ENCODE data around the genes WDR12 and NBEAL1.

- RRBS: no CpG with 5 or more reads among the region's 4 CpGs
Observed at GRCh38 chr2:202297105-202297540, 31.6 kb downstream of the NOP58 start.

- RRBS: no CpG with 5 or more reads among the region's 18 CpGs
Observed at GRCh38 chr2:202376998-202377167, 756 bp downstream of the BMPR2 start.

DNA sequence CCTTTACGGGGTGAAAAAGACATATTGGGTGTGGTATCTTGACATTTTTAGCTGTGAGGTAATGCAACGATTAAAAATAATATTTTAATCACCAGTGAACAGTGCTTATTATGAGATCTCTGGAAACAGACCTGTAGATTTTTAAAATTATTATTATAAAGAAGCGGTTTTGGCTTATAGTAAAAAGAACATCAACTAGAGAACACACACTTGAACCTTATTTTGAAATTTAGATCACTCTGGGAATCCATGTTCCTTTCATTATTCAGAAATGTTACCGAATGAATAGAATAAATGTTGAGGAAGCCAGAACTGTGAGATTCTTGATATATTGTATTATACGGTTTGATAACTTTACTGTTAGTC, 1.6 kb downstream of the BMPR2 start:
- RRBS: no CpG with 5 or more reads among the region's 5 CpGs

GRCh38 chr2:202395792-202396574, 19.9 kb downstream of the BMPR2 start:
- RRBS: no CpG with 5 or more reads among the region's 5 CpGs

GRCh38 chr2:202911493-202912428, at the start of gene WDR12:
Gene WDR12 (minus strand): TSS chr2:202911673.
- RRBS: 1% methylated on average over 6 of the region's 47 CpGs

GRCh38 chr2:203014298-203015060, at the start of gene NBEAL1:
Gene NBEAL1 (plus strand): TSS chr2:203014875.
- RRBS: 2% methylated on average over 11 of the region's 55 CpGs

DNA sequence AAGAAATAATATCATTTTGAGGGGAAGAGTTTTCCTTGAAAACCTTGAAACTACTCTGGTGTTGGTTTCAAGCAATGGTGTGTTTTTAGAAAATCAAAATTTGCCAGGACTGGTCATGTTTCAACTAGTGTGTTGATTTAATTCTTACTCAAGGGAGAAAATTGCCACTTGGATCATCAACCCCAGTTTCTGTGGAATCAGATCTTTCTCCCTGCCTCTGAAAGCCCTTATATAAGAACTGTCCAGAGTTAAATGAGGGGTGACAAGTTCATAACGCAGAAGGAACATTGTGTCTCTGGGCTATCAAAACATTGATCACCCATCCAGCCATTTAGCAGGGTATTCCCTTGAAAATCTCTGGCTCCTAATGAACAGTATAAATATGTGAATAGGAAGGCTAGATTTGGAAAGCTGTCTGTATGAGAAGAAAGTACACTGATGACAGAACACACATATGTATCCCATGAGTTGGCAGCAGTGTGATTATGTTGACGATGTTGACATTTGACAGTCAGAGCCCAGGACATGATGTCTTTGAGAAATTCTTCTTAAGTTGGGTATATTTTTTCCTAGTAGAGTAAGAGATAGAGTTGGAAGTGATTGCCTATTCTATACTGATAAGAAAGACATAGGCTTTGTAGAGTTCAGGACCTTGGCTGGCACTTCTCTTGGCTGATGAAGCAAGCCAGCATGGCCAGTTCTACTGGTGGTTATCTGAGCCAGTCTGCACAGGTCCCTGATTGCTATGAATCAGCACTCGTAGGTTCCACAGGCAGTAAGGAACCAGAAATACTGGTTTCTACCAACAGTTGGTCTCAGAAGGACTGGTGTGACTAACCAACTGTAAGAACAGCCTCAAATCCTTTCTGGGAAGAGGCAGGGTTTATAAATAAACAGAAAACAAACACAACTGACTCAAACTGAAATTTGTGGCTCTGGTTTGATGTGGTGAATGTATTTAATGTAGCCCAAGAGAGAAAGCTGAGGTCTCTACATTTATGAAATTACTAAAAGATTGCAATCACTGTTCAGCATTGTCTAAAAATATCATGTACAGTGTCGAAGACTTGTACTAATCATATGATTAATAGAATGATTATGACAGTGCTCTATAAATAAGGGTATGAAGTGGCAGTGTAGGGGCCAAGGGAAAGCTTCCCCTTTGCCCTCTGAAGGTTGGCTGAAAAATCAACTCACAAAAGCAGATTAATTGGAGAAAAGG, 43.8 kb upstream of the RAPH1 start:
- RRBS: no CpG with 5 or more reads among the region's 4 CpGs

DNA sequence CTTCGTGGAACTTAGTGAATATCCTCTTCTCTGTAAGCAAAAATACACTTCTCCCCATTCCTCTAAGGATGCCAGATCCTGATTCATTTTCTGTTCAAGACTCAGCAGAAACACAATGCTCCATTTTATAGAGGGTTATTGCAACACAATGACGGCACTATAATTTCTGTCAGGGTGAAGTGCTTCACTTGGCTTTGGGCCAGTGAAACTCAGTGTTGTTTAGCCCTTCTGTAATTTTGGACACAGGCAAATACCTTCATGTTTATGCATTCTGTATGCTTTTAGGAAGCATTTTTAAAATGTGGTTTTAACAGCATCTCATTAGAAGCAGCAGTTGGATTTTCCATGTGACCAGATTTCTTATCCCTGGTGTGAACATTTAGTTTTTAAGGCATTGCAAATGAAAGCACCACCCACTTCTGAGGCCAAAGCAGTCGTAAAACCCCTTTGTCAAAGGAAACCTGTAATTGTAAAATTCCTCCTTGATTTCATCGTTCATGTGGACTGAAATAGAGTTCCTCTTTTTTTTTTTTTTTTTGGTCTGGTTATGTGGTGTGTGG, 56.5 kb upstream of the CD28 start:
- RRBS: no CpG with 5 or more reads among the region's 4 CpGs

GRCh38 chr2:204015322-204015963, 78.9 kb downstream of the ICOS start:
- RRBS: no CpG with 5 or more reads among the region's 8 CpGs

DNA sequence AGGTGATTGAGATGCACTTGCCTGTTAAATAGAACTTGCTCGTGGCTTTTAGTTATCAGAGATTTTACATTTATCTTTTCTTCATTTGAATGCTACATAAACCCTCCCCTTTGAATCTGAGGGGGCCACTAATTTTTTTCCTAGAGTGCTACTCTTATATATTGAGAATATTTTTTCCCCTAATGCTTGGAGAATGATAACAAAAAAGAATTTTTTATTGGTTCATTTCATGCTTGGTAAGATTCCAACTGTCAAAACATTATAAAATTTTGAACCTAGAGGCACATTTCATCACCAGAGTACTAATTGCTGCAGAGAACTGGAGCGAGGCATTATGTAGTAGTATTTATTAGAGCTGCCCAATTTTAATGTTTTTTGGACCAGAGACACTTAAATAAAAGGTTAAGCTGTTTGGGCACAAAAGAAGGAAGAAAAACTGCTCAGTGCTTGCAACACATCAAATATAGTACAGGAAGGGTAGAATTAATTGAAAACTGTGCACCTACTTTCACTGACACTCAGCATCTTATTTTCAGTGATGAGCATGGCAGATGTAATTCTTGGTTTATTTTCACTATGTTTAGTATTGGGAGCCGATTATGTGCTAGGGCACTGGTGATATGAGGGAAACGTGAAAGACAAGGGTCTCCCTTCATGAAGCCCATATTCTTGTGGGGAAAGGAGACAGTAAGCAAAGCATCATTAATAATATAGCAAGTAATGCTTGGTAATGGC, 159.5 kb downstream of the PARD3B start:
- RRBS: no CpG with 5 or more reads among the region's 4 CpGs

DNA sequence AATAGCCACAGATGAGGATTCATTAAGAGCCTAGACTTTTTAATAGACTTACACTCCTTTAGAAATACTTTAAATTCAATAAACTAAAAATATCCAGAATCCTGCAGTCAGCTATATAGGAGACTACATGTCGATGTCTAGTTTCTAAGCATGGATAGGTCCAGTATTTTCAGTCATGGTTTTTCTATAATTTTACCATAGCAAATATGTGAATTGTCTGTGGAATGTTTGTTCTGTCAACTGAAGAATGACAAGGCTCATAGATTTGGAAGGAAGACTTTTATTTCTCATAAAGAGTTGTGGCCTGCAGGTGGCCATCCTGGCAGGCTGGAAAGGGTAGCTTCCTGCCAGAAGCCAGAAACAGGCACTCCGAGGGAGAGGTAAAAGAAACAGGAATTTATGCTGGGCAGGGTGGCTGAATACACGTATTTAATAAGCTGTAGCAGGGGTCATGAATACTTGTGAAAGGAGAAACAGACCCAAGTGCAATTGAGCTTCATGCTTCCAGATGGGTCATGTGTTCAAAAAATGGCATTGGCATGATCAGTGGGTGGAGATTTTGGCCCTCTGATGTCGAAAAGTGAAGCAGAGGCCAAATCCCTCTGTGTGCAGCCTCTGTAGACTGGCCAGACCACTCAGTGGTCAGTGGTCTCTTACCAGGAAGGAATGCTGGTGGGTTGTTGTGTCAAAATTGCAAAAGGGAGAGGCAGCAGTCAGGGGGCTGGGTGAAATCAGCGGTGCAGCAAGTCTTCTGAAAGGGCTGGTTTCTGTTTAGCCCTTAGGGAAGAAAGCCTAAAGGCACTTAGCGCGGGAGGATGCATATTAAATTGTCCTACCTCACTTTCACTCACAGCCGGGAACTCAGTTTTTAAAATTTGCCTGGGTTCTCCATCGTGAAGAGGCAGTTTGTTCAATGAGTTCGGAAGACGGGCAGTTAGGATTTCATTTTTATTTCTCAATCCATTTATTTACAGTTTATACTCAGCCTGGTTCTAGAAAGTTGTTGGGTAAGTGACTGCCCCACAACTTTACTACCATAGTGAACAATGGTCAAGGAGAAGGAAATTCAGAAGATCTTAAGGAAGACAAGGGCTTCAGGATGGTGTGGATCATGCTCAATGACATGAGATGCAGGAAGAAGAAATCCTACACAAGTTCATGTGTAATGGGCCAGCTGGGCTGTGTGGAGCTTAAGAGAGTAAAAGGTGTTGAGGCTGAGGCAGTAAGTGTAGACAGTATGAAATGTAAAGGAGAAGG, 182.4 kb downstream of the PARD3B start:
- RRBS: no CpG with 5 or more reads among the region's 11 CpGs

DNA sequence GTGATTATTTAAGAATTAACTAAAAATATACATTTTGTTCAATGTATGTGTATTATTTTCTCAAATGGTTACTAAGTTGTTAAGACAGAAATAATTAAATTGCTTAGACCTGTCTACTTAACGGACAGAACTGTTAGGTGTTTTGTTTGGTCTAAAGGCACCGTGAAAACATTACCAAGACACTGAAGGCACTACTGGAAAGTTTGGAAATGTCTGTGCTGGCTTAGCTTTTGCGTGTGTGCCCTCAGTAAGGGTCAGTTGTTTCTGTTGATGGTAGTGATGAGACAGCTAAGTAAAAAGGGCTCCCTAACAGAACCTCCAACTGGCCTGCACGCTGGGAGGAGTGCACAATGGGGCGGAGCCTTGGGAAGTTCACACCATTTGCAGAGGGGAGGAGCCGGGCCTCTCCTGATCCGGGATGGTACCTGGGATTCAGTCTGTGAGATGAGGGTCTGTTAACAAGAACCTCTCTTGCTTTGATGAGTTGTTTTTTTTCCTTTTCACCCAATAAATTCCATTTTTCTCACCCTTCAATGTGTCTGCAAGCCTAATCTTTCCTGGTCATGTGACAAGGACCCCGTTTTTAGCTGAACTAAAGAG, 368.6 kb downstream of the PARD3B start:
- RRBS: no CpG with 5 or more reads among the region's 8 CpGs

GRCh38 chr2:204916828-204917488, 371.7 kb downstream of the PARD3B start:
- RRBS: no CpG with 5 or more reads among the region's 1 CpG

DNA sequence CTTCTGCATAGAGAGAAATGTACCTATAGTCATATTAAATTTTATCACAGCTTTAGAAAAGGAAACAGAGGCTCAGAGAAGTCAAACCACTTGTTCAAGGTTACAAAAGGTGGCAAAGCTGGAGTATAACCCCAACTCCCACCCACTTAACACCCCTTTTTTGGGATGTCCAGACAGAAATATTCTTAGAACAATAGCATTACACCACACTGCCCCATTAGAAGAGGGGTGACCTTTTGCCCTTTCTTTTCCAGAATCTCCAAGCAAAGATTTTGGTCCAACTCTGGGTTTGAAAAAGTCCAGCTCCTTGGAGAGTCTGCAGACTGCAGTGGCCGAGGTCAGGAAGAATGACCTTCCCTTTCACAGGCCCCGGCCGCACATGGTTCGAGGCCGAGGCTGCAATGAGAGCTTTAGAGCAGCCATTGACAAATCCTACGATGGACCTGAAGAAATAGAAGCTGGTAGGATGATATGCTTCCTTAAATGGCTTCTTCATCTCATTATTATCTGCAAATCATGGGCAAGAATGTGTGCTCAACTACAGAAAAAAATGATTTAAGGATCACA, 381.9 kb upstream of the NRP2 start:
- RRBS: no CpG with 5 or more reads among the region's 6 CpGs

DNA sequence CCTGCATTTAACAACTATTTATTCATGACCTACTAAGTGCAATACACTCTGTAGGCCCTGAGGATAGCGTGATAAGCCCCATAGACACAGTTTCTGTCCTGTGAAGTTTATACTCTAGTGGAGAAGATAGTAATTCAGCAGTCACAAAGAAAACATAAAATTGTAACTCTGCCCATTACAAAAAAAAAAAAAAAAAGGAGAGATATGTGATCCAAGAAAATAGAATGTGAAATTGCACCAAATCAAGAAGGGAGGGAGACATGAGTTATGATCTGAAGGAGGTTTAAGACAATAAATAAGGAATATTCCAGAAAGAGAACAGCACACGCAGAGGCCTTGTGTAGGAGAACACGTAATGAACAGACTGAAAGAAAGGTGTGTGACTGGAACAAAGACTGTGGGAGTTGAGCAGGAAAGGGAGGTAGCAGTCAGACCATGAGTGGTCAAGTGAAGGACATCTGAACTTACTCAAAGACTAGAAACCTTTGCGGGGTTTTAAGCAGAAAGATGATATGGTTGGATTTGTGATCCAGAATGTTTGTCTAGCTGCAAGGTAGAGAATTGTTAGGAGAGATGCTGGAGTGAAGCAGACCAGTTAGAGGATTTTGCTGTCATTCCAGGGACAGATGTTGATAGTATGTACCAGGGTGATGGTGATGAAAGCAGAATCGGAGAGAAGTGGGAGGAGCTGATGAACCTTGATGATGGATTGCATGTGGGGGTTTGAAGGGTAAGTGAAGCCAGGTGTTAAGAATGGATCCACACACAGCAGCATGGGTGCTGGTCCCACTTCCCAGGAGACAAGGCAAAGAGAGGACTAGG, 116.4 kb upstream of the NRP2 start:
- RRBS: no CpG with 5 or more reads among the region's 5 CpGs

DNA sequence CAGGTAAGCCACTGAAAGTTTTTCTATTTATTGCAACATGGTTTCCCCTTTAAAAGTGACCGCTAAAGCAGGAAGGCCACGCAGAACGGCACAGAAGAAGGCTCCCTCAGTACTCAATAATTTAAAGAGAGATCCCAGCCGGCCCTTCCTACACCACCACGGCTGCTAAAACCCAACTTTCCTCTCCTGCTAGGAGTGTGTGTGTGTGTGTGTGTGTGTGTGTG, 972 bp downstream of the NRP2 start:
- RRBS: no CpG with 5 or more reads among the region's 5 CpGs

DNA sequence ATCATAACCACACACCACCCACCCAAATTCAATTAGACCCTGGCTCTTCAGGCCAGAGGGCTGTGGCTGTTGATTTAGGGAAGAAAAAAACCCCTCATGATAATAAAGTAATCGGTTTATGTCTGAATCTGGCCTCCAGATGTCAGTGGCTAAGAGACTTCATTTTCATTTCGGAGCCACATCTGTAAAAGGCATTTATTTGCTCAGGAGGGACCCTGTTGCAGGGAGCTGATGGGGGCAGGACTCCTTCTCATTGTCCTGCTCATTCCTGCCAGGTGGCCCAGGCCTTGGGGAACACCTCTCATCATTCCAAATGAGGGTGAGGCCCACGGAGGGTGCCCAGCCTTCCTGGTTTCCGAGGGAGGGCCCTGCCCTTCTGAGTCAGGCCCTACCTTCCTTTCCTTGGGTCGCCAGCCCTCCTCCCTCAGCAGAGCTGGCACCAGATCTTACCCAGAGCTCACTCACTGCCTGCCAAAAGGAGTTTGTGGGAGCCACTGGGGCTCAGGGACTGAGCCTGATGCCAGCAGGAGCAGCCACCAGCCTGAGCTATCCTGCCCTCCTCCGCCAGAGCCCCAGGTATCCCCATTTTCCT, 63.9 kb downstream of the NRP2 start:
- RRBS: no CpG with 5 or more reads among the region's 6 CpGs

DNA sequence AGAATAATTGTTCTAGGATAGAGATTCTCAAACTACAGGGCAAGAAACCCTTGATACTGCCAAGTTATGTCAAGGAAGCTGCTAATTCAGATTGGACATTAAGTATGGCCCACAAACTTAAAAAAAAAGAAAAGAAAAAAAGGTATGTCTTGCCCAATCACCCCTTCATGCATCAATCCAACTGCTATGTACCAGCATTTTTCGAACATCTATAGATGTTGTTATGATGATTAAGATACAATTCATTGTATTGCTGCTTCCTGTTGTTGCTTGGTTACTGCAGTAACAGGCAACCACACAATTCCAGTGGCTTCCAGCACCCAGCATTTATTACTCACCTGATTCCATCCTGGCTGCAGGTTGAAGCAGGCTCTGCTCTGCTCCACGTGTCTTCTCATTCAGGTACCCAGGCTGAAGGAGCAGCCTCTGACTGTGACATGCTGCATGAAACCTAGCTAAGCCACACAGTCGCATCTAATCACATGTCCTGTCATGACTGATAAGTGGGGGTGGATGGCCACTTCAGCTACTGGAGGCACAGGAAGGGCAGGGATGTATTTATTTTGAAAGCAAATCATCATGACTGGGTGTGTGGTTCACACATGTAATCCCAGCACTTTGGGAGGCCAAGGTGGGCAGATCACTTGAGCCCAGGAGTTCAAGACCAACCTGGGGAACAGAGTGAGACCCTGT, 196.8 kb downstream of the INO80D start:
- RRBS: no CpG with 5 or more reads among the region's 3 CpGs

DNA sequence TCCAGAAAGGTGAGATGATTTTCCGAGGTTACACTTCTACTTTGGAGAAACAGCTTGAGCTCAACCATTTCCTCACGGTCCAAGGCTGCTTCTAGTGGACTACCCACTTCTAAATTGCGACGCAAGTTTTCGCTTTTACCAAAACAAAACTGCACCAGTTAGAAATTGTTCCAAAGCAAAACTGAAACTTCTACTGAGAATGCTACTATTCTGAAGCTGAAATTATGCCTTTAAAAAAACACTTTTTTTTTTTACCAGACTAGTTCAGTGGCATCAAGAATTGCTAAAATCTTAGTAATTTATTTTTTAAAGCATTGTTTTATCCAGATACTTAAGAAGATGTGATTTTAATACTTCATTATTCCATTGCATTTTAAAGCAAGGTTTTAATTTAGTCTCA, 101.5 kb downstream of the INO80D start:
- RRBS: no CpG with 5 or more reads among the region's 5 CpGs

DNA sequence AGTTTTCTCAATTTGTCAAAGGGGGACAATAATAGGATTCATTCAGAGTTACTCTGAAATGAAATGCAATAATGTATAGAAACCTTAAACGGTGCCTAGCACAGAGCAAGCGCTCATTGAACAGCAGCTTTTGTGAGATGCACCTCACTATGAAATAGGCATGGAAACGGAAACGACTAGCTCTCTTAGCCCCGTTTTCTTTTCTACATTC, 408 bp upstream of the ZDBF2 start:
- RRBS: no CpG with 5 or more reads among the region's 5 CpGs

Data from AG09319 (cell line).